Airway epithelial cell (primary cell): ENCODE data around the genes DMD and MID1IP1.

DNA sequence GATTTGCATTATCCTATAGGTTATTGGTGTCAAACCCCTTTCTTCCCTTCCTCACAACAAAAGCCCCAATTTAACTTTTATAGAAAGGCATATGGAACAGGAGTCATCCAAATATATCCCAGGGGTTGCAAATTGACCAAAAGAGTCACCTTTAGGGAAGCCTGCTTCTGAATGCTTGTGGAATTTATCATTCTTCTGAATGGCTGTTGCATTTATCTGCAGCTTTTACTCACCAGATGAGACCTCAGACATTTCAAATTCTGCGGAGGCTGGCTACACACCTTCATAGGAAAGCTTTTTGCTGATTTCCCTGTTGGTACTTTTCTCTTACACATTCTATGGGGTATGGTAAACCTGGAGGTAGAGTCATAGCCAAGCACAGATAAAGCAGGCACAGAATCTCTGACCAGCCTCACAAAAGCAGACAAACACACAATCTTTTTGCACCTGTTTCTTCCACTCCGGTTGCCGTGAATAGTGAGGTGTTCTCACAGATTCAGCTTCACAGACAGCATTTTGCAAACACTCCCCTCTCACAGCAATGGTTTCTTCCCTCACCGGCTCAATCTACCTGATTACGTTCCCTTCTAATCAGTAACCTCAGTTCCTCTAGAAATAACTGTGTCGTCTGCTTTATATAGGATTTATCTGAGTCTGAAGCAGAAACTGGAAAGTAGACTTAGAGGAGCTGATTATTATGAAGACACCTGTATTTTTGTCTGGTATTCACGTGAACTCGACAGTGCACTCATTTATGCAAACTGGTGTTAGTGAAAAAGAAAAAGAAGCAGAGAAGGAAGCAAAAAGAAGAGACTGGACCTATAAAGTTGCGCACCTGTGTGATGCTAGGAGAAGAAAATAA, 83.2 kb downstream of the DMD start:
- RAMPAGE, long total RNA = no peak

- RAMPAGE, long total RNA = no peak
These were observed at the start of gene DMD for GRCh38 chrX:33211317-33211880. Gene DMD (minus strand): TSS chrX:33211549.

DNA sequence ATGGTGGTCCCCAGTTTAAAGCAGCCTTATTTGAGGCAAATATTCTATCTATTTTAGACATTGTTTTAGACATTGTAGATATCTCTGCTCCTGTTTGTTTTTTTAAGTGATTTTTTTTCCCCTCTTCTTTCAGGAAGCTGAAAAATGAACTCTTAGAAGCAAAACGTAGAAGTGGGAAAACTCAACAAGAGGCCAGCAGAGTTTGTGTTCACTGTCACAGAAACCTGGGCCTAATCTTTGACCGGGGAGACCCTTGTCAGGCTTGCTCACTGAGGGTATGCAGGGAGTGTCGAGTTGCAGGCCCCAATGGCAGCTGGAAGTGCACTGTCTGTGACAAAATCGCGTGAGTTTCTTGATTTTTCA, 47.7 kb downstream of the SYTL5 start:
- RAMPAGE, long total RNA = no peak

DNA sequence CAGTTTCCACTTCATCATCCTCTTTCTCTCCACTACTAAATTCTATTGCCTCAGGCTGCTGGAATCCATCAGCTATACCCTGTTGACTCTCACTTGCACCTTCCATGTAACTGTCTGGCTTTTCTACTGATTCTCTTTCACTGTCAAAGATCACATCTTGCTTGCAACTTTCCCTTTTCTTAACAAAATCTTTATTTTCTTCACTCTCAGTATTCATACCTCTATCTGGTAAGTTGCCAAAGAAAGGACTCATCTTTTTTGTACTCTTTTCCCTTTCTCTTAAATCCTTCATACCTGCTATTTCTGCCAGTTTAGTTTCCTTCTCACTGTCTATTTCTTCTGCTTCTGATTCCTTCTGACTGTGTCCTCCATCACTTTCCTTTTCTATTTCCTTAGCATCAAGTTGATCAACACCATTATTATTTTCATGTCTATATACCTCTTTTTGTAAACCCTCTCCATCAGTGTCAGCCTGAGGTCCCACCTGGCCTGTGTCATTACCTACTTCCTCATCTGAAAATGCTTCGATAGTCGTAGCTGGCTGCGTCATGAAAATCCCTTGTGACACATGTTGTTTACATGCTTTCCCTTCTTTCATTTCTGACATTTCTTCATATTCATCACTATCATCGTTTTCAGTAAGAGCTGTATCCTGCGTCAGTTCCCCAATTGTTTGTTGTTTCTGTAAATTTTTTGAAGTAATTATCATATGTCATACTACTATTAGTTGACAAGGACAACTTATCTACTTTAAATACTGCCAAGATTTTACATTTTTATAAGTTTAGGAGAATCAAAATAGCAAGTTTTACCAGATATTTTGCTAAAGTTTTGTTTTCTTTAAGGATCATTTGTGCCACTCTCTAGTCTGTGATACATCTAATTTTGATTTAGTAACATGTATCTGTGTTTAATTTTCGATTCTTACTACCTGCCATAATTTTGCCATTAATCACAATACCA, 39.7 kb downstream of the RPGR start:
- RAMPAGE, long total RNA = no peak

DNA sequence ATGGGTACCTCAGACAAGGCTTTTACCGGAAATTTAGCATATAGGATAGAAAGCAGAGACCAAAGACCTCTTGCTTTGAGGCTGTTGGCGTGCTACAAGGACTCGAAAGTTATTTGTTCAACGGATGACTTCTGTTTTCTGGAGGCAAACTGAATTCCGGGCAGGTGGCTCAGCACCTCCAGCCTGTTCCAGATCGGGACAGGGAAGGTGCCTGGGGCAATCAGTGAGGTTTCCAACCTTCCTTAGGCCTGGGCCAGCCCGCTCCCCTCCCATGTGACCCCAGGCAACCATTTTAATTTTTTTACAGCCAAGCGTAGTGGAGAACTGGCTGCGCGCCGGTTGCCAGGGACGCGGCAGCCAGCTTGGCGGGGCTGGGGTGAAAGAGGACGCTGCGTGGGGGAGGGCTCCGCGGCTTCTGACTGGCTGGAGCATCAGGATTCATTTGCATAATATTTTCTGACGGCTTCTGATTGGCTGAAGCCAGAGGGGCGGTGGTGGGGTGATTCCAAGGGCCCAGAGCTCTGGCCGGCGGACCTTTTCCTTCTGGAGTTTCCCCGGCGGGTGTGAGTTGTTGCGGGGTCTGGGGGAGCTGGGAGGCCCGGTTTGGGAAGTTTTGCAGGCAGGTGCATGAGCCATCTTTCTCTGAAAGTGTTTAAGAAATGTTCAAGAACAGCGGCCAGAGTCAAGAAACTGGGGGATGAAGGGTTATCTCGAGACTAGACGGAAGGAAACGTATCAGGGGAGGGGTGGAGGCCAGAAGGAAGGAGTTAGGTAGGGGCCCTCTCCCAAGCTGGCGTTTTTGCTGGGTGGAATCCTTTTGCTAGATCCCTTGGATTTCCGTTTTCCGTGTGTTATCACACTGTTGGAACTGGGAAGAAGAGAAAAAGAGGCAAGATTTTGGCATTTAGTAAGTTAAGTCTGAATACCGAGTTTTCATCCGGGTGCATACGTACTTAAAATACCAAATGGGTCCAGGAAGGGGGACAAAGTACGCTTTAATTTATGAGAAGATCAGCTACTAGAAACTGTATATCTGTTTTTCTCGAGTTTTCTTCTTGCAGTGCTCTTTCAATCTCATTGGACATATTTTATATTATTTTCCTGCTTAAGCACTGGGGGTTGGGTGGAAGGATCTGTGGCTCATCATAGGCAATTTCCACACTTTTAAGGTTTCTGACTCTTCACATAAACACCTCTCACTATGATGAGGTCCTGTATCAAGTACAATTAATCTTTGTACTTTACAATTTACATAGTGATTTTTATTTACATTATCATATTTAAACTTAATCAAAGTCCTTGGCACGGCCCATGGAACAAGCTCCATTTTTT, at the start of gene MID1IP1:
TSS of gene MID1IP1 (plus strand) at position 535 of the 1,332 bp plus-strand sequence.
- RAMPAGE, long total RNA = no peak

DNA sequence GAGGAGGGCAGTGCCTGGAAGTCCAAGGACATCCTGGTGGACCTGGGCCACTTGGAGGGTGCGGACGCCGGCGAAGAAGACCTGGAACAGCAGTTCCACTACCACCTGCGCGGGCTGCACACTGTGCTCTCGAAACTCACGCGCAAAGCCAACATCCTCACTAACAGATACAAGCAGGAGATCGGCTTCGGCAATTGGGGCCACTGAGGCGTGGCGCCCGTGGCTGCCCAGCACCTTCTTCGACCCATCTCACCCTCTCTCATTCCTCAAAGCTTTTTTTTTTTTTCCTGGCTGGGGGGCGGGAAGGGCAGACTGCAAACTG, 4.0 kb downstream of the MID1IP1 start:
- RAMPAGE, long total RNA = no peak

- RAMPAGE, long total RNA = no peak
These were observed 5.6 kb downstream of the MID1IP1 start for GRCh38 chrX:38806794-38807407.

DNA sequence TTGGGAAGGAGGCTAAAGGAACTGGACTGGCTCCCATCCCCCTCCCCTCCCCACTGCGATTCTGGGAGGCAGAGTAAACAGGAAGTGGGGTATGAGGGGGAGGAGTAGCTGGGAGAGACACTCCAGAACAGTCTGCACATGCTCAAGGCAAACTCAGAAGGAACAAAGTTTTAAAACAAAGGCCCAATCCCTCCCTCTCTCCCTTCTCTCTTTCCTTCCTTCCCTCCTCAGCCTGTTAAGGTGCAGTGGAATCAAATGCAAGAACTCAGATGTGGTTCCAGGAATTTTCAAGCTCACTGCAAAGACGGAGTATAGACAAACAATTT, 15.8 kb downstream of the MID1IP1 start:
- RAMPAGE, long total RNA = no peak

GRCh38 chrX:38879652-38880310, 78.5 kb downstream of the MID1IP1 start:
- RAMPAGE, long total RNA = no peak

DNA sequence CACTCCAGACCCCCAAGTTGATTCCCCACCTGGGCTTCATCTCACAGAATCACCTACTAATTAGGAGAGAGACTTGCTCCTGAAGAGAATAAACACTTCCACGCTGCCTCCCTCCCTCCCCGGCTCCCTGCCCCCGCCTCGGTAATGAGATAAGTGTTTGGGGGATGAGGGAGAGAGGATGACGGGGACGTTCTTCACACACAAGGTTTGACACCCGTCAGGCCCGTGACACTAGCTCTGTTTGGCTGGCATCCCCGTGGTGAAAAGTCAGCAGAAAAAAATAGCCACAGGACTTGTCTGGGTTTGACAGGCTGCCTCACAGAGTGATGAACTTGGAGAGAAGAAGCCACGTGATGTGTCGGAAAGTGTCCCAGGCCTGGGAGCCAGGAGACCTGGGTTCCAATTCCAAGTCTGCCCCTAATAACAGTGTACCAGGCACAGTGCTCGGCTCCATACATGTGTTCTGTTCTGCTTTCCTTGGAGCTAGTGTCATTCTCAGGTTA, 578.1 kb downstream of the BCOR start:
- RAMPAGE, long total RNA = no peak

- RAMPAGE, long total RNA = no peak
These were observed 520.1 kb downstream of the BCOR start for GRCh38 chrX:39577758-39577957.

- RAMPAGE, long total RNA = no peak
These were observed 409.0 kb downstream of the BCOR start for GRCh38 chrX:39688474-39689380.

GRCh38 chrX:39766115-39766873, 331.5 kb downstream of the BCOR start:
- RAMPAGE, long total RNA = no peak

GRCh38 chrX:39895136-39895927, 202.4 kb downstream of the BCOR start:
- RAMPAGE, long total RNA = no peak

- RAMPAGE, long total RNA = no peak
These were observed 88.9 kb downstream of the BCOR start for GRCh38 chrX:40008609-40009520.

DNA sequence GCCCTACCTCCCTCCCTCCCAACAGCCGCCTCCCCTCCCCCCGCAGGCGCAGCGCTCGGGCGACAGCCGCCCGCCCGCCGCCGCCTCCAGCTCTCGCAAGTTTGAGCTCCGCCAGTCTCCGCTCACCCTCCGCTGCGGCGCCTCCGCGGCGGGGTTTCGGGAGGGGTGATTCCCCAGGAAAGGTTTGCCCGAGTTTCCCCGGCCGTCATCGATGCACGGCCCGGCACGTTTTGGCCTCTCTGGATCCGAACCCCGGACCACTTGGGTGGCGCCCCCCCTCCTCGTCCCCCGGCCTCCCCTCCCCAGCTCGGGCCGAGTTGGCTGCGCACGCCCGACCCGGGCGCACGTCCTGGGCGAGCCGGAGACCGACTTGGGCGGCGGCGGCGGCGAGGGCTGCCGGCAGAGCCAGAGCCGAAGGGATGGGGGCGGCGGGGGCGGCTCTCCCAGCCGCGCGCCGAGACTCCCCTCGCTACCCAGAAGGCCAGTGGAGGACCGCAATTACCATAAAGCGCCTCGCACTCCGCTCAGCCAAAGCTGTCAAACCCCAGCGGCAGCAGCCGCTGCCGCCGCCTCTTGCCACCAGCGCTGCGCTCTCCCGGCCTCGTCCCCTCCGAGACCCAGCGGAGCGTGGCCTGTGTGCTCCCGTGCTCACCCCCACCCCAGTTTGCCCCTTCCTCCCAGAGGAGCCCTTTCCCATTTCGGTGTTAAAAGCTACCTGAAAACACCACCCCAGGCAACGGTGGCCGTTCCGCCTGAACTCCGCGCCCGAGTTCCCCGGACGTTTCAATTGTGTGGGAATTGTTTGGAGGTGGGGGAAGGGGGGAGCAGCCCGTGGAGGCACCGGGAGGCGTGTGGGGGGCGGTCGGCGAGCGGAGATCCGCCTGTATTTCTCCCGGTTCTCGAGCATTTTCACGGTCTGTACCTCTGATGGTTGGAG, 560 bp upstream of the BCOR start:
- RAMPAGE, long total RNA = no peak

DNA sequence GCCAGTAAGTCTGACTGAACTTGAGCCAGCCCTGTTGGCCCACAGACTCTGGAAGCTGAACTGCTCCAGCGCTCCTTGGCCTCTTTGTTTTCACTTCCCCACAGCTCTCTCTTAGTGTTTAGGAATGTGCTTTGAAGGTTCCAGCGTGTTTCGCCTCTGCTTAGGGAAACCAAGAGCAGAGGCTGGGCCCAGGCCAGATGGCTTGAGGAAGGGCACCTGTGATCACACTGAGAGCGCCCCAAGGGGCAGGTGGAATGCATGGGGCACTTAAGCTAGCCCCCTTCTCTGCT, 43.4 kb upstream of the BCOR start:
- RAMPAGE, long total RNA = no peak

DNA sequence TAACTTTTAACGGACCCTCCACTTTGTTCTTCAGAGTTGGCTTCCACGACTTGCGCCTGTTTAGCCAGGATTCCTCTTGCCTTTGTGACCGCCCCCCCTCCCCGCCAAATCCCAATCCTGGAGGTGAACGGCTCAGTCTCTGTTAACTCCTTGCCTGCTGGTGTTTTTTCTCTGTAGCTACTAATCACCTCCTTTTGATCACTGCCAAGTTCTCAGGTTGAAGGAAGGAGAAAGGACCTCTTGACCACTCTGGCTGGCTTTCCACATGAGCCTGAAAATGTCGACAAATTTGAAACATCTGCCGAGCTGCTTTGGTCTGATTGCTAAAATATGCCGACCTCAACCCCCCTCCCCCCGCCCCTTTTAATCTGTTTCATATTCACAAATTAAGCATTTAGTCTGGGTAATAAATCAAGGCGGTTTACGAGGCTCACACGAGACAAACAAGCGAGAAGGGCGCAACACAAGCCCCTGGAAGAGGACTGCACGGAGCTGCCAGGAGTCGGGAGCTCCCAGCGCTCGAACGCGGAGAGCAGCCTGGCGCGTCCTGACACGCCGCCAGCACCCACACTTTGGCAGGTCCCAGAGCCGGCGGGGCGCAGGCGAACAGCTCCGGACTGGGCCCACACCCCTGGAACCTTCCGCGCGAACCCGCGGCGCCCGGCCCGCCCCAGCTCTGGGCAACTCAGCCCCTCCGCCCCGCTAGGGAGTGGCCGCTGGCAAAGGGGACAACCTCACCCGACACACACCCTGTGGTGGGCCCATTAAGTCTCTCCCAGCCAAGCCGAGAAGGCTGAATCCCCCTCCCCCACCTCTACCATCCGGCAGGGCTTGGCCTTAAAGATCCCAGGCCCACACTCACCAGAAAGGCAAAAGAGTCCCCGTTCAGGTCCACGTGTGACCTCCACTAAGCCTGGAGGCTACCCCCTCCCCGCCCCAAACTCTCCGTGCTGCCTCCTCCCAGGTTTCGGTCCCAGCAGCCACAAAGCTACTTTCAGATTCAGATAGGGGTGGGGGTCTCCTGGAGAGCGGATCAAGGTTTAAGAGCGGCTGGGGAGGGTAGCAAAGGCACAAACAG, 47.2 kb upstream of the BCOR start:
- RAMPAGE, long total RNA = no peak

DNA sequence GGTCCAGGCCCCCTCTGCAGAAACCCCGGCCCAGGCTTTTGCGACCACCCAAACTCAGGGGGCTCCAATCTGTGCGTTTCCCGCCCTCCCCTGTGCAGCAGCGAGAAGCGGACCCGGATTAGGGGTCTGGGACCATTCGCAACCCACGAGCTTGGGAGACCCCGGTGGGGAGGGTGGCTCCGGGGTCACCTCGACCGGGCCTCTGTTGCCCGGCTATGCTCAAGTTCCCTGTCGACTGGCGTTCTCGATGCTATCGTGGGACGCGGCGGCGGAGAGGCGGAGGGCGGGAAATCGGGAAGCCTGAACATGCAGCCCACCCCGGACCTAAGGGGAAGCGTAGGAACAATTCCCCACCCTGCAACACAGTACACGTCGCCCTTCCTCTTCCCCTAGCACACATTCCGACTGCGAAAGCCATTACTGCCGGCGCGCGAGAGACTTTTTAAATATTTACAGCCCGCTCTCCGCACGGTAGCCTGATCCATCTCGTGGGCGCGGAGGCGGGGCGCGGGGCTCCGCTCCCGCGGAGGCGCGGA, 48.0 kb upstream of the BCOR start:
- RAMPAGE, long total RNA = no peak

GRCh38 chrX:40147631-40148328, 50.0 kb upstream of the BCOR start:
- RAMPAGE, long total RNA = no peak